K562 (cell line): ENCODE measurements around a stretch of chr9.

GRCh38 chr9:33624041-33625015 is 100.3 kb downstream of the ANKRD18B start:
- RAMPAGE, long total RNA: no peak
- RRBS: no CpG with 5 or more reads among the region's 26 CpGs
PRO-cap:
- standard: no peak
- CoPRO, capped RNA only, 2 experiments: no peak in any of the 2 experiments
- CoPRO, capped and uncapped RNA, 2 experiments: no peak in any of the 2 experiments
- CoPRO, uncapped RNA only, 2 experiments: no peak in any of the 2 experiments
CAGE:
- cytosol, long polyA plus RNA: no peak
- long polyA plus RNA: no peak
- nucleolus, long total RNA: no peak
- nucleus, long polyA plus RNA: no peak

DNA sequence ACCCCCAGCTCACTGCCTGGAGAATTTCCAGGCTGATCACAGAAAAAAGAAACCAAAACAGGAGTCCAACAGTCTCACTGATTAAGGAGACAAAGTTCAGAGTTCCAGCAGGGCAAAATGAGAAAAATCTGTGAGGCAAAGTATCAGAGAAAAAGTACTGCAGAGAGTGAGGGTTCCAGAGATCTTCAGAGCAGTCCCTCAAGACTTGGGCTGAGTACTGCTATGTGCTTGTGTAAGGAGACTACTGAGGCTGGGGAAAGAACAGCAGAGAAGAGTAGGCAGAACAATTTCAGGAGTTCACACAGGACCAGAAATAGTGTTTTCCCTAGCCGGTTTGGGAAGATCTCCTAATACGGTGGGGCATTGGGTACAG is 55.9 kb upstream of the PRSS3 start:
- RAMPAGE, long total RNA: no peak
- RRBS: no CpG with 5 or more reads among the region's 2 CpGs
PRO-cap:
- standard: no peak
- CoPRO, capped RNA only, 2 experiments: no peak in any of the 2 experiments
- CoPRO, capped and uncapped RNA, 2 experiments: no peak in any of the 2 experiments
- CoPRO, uncapped RNA only, 2 experiments: no peak in any of the 2 experiments
CAGE:
- cytosol, long polyA plus RNA: no peak
- long polyA plus RNA: no peak
- nucleolus, long total RNA: no peak
- nucleus, long polyA plus RNA: no peak

GRCh38 chr9:33814064-33814583 is 2.8 kb upstream of the UBE2R2 start:
- RAMPAGE, long total RNA: no peak
- RRBS: no CpG with 5 or more reads among the region's 5 CpGs
PRO-cap:
- standard: no peak
- CoPRO, capped RNA only, 2 experiments: no peak in any of the 2 experiments
- CoPRO, capped and uncapped RNA, 2 experiments: no peak in any of the 2 experiments
- CoPRO, uncapped RNA only, 2 experiments: no peak in any of the 2 experiments
CAGE:
- cytosol, long polyA plus RNA: no peak
- long polyA plus RNA: no peak
- nucleolus, long total RNA: no peak
- nucleus, long polyA plus RNA: no peak

DNA sequence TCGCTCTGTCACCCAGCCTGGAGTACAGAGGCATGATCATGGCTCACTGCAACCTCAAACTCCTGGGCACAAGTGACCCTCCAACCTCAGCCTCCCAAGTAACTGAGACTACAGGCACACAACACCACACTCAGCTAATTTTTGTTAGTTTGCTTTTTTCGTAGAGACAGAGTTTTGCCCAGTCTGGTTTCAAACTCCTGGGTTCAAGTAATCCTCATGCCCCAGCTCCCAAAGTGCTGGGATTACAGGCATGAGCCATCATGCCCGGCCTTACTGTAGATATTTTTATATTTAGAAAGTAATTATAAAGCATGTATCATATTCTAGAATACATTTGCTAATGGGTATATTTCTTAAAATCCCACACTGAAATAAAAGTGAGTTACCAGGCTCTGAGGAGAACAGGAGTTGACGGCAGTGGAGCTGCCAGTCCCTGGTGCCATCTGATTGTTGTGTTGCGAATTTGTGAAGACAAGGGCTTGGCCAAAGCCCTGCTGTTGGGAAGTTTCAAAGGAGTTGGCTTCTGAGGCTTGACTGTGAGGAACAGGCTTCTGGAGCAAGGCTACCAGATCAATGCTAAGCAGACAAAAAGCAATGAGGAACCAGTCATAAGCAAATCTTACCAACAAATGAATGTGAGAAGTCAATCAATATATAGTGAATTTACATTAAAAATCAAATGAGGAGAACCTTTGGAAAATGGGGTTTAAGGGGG is 95.6 kb downstream of the UBAP2 start:
- RAMPAGE, long total RNA: no peak
- RRBS: no CpG with 5 or more reads among the region's 5 CpGs
PRO-cap:
- standard: no peak
- CoPRO, capped RNA only, 2 experiments: no peak in any of the 2 experiments
- CoPRO, capped and uncapped RNA, 2 experiments: no peak in any of the 2 experiments
- CoPRO, uncapped RNA only, 2 experiments: peak in 1 of 2 experiments; most common minus-strand start position 289 of the sequence (in 1)
CAGE:
- cytosol, long polyA plus RNA: no peak
- long polyA plus RNA: no peak
- nucleolus, long total RNA: no peak
- nucleus, long polyA plus RNA: no peak

DNA sequence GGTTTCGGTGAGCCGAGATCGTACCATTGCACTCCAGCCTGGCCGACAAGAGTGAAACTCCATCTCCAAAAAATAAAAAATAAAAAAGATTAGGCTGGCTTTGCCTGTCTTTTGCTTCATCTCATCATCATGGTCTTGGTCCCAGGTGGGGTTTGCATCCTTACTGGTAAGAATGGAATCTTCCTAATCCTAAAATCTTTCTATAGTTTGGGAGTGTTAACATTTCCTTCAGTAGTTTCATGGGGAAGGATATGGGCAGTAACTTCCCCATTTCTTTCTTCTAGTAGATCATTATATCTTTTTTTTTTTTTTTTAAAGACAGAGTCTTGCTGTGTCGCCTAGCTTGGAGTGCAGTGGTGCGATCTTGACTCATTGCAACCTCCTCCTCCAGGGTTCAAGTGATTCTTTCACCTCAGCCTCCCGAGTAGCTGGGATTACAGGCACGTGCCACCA is 10.1 kb downstream of the UBAP1 start:
- RAMPAGE, long total RNA: no peak
- RRBS: no CpG with 5 or more reads among the region's 8 CpGs
PRO-cap:
- standard: no peak
- CoPRO, capped RNA only, 2 experiments: no peak in any of the 2 experiments
- CoPRO, capped and uncapped RNA, 2 experiments: no peak in any of the 2 experiments
- CoPRO, uncapped RNA only, 2 experiments: no peak in any of the 2 experiments
CAGE:
- cytosol, long polyA plus RNA: no peak
- long polyA plus RNA: no peak
- nucleolus, long total RNA: no peak
- nucleus, long polyA plus RNA: no peak

GRCh38 chr9:34193588-34194286 is 14.9 kb downstream of the UBAP1 start:
- RAMPAGE, long total RNA: no peak
- RRBS: no CpG with 5 or more reads among the region's 2 CpGs
PRO-cap:
- standard: no peak
- CoPRO, capped RNA only, 2 experiments: no peak in any of the 2 experiments
- CoPRO, capped and uncapped RNA, 2 experiments: no peak in any of the 2 experiments
- CoPRO, uncapped RNA only, 2 experiments: no peak in any of the 2 experiments
CAGE:
- cytosol, long polyA plus RNA: no peak
- long polyA plus RNA: no peak
- nucleolus, long total RNA: no peak
- nucleus, long polyA plus RNA: no peak

GRCh38 chr9:34224239-34224674 is 45.4 kb downstream of the UBAP1 start:
- RAMPAGE, long total RNA: no peak
- RRBS: no CpG with 5 or more reads among the region's 16 CpGs
PRO-cap:
- standard: no peak
- CoPRO, capped RNA only, 2 experiments: no peak in any of the 2 experiments
- CoPRO, capped and uncapped RNA, 2 experiments: no peak in any of the 2 experiments
- CoPRO, uncapped RNA only, 2 experiments: no peak in any of the 2 experiments
CAGE:
- cytosol, long polyA plus RNA: no peak
- long polyA plus RNA: no peak
- nucleolus, long total RNA: no peak
- nucleus, long polyA plus RNA: no peak

DNA sequence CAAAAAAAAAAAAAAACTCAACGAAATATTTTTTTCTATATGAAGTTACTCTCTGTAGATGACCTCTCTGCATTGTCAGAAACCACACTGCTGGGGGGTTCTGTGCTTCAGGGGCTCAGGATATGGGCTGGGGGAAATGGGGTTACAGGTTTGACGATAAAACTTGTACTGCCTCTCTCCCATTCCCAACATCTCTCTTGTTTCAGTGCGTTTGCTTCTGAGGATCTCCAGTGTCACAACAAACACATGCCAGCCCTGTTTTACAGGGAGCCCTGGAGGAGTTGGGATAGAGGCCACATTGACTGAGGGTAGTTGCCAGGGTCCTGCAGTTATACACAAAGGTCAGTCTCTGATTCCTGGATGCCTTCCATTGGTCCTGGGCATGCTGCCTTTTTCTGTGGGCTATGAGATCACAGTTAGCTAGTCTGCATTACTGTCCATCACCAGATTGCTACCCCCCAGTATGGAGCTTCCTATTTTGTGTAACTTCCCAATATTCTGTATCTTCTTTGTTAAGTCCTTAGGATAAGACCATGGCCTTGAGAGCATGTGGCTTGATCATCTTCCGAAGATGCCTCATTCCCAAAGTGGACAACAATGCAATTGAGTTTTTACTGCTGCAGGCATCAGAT is 9.3 kb downstream of the NUDT2 start:
- RAMPAGE, long total RNA: no peak
- RRBS: no CpG with 5 or more reads among the region's 4 CpGs
PRO-cap:
- standard: no peak
- CoPRO, capped RNA only, 2 experiments: no peak in any of the 2 experiments
- CoPRO, capped and uncapped RNA, 2 experiments: no peak in any of the 2 experiments
- CoPRO, uncapped RNA only, 2 experiments: no peak in any of the 2 experiments
CAGE:
- cytosol, long polyA plus RNA: no peak
- long polyA plus RNA: no peak
- nucleolus, long total RNA: no peak
- nucleus, long polyA plus RNA: no peak

- RAMPAGE, long total RNA: no peak
- RRBS: no CpG with 5 or more reads among the region's 14 CpGs
PRO-cap:
- standard: no peak
- CoPRO, capped RNA only, 2 experiments: no peak in any of the 2 experiments
- CoPRO, capped and uncapped RNA, 2 experiments: no peak in any of the 2 experiments
- CoPRO, uncapped RNA only, 2 experiments: no peak in any of the 2 experiments
CAGE:
- cytosol, long polyA plus RNA: no peak
- long polyA plus RNA: no peak
- nucleolus, long total RNA: no peak
- nucleus, long polyA plus RNA: no peak
These were observed 13.1 kb downstream of the MYORG start for GRCh38 chr9:34363415-34364234.

- RAMPAGE, long total RNA: no peak
- RRBS: no CpG with 5 or more reads among the region's 5 CpGs
PRO-cap:
- standard: no peak
- CoPRO, capped RNA only, 2 experiments: no peak in any of the 2 experiments
- CoPRO, capped and uncapped RNA, 2 experiments: no peak in any of the 2 experiments
- CoPRO, uncapped RNA only, 2 experiments: no peak in any of the 2 experiments
CAGE:
- cytosol, long polyA plus RNA: no peak
- long polyA plus RNA: no peak
- nucleolus, long total RNA: no peak
- nucleus, long polyA plus RNA: no peak
These were observed 6.8 kb downstream of the MYORG start for GRCh38 chr9:34369859-34370287.

- RAMPAGE, long total RNA: no peak
- RRBS: 62% methylated on average over 8 of the region's 26 CpGs
PRO-cap:
- standard: no peak
- CoPRO, capped RNA only, 2 experiments: no peak in any of the 2 experiments
- CoPRO, capped and uncapped RNA, 2 experiments: no peak in any of the 2 experiments
- CoPRO, uncapped RNA only, 2 experiments: no peak in any of the 2 experiments
CAGE:
- cytosol, long polyA plus RNA: no peak
- long polyA plus RNA: no peak
- nucleolus, long total RNA: no peak
- nucleus, long polyA plus RNA: no peak
These were observed 4.7 kb upstream of the MYORG start for GRCh38 chr9:34381267-34381969.

GRCh38 chr9:34451065-34451851 is 7.1 kb downstream of the FAM219A start:
- RAMPAGE, long total RNA: no peak
- RRBS: no CpG with 5 or more reads among the region's 5 CpGs
PRO-cap:
- standard: no peak
- CoPRO, capped RNA only, 2 experiments: no peak in any of the 2 experiments
- CoPRO, capped and uncapped RNA, 2 experiments: no peak in any of the 2 experiments
- CoPRO, uncapped RNA only, 2 experiments: no peak in any of the 2 experiments
CAGE:
- cytosol, long polyA plus RNA: no peak
- long polyA plus RNA: no peak
- nucleolus, long total RNA: no peak
- nucleus, long polyA plus RNA: no peak

DNA sequence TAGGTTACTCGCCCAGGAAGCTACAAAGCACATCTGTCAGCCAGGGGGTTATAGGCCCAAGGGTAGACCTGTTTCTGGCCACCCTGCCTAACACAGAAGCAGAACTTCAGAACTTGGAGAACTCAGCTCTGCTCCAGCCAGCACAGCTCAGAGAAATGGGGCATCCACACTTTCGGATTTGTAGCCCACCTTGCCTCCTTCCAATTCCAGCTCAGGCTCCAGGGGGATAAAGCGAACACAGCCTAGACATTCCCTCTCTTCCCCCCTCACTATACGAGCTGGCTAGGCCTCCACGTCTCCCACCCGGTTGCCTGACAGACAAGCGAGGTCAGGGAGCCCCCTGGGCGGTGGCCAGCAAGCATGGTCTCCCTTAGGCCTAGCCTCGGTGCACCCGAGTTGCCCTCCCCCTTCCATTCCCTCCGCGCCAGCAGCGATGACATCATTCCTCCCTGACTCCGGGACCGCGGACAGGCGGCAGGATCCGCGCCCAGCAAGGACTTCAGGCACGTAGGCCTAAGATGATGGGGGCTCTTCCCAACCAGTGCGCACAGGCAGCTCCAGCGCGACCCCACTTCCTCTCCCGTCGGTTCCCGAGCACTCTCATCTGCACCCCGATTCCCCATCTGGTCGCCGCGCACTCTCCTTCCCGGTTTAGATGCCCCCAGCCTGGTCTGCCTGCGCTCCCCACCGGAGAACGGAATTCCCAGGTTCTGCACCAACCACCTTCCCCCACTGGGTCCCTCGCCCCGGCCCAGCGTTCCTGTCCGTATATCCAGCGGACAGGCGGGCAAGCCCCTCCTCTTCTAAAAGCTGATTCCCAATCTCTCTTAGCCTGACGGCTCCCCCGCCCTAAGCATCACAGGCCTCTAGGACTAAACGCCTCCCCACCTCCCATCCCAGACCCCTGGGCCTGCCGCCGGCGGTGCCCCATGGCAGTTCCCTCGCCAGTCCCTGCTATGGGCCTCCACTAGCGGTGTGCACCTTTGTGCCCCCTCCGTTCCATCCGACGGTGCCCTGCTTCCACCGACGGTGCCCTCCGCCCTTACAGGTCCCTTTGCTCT is 1.1 kb downstream of the FAM219A start:
- RAMPAGE, long total RNA: no peak
- RRBS: 53% methylated on average over 4 of the region's 54 CpGs
PRO-cap:
- standard: no peak
- CoPRO, capped RNA only, 2 experiments: no peak in any of the 2 experiments
- CoPRO, capped and uncapped RNA, 2 experiments: no peak in any of the 2 experiments
- CoPRO, uncapped RNA only, 2 experiments: no peak in any of the 2 experiments
CAGE:
- cytosol, long polyA plus RNA: no peak
- long polyA plus RNA: no peak
- nucleolus, long total RNA: no peak
- nucleus, long polyA plus RNA: no peak

GRCh38 chr9:34576957-34577439 is 12.5 kb downstream of the CNTFR start:
- RAMPAGE, long total RNA: no peak
- RRBS: no CpG with 5 or more reads among the region's 9 CpGs
PRO-cap:
- standard: no peak
- CoPRO, capped RNA only, 2 experiments: no peak in any of the 2 experiments
- CoPRO, capped and uncapped RNA, 2 experiments: no peak in any of the 2 experiments
- CoPRO, uncapped RNA only, 2 experiments: no peak in any of the 2 experiments
CAGE:
- cytosol, long polyA plus RNA: no peak
- long polyA plus RNA: no peak
- nucleolus, long total RNA: no peak
- nucleus, long polyA plus RNA: no peak

- RAMPAGE, long total RNA: no peak
- RRBS: no CpG with 5 or more reads among the region's 30 CpGs
PRO-cap:
- standard: no peak
- CoPRO, capped RNA only, 2 experiments: no peak in any of the 2 experiments
- CoPRO, capped and uncapped RNA, 2 experiments: no peak in any of the 2 experiments
- CoPRO, uncapped RNA only, 2 experiments: no peak in any of the 2 experiments
CAGE:
- cytosol, long polyA plus RNA: no peak
- long polyA plus RNA: no peak
- nucleolus, long total RNA: no peak
- nucleus, long polyA plus RNA: no peak
These were observed 857 bp downstream of the CNTFR start for GRCh38 chr9:34588628-34589105.

DNA sequence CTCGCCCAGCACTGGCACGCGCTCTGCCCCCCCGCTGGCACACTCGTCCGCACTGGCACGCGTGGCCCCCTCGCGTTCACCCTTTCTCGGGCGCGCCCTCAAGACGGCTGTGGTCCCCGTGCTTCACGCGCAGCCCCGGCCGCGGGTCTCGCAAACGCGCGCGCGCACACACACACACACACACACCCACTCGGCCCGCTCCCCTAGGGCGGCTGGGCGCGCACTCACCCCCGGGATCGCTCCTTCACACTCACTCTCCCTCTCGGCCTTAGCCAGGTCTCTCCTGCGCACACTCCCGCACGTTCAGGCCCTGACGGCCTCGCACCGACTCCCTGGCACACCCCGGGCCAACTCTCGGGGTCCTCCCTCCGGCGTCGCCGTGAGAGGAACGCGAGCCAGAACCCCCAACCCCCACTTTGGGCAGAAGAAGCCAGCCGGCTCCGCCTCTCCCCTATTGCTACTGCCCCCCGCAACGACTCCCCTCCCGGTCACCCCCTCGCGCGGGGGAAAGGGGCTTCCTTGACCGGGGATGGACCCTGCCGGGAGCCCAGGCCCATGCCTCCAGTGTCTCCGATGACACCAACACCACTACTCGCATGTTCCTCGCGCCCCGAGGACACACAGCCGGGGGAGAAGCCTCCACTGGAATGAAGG is 605 bp upstream of the CNTFR start:
- RAMPAGE, long total RNA: no peak
- RRBS: 24% methylated on average over 18 of the region's 64 CpGs
PRO-cap:
- standard: no peak
- CoPRO, capped RNA only, 2 experiments: no peak in any of the 2 experiments
- CoPRO, capped and uncapped RNA, 2 experiments: no peak in any of the 2 experiments
- CoPRO, uncapped RNA only, 2 experiments: no peak in any of the 2 experiments
CAGE:
- cytosol, long polyA plus RNA: no peak
- long polyA plus RNA: no peak
- nucleolus, long total RNA: no peak
- nucleus, long polyA plus RNA: no peak

DNA sequence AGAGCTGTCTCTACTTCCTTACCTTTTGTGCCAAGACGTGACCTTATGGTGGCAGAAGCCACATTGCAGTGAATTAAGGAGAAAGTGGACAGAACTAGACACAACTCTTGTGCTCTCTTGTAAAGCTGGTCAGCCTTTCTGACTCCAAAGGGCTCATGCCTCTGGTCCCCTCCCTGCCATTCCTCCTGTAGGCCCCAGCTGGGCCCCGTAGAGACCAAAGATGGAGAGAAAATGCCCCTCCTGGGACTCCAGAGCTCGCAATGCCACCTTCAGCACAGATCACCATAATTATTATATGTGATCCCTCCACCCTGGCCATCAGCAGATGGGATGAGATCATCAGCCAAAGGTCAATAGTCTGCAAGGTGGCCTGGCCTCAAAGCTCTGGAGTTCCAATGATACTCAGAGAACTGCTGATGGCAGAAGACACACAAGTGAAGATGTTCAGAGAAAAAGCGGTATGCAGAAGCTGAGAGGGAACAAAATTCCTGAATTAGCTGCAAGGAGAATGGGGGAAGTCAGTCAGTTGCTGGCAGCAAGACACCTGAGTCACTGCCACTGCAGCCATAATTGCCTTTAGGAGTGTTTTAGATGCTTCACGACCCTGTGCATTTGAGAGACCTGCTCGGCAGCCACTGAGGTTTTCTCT is 5.0 kb downstream of the RPP25L start:
- RAMPAGE, long total RNA: no peak
- RRBS: no CpG with 5 or more reads among the region's 6 CpGs
PRO-cap:
- standard: no peak
- CoPRO, capped RNA only, 2 experiments: no peak in any of the 2 experiments
- CoPRO, capped and uncapped RNA, 2 experiments: no peak in any of the 2 experiments
- CoPRO, uncapped RNA only, 2 experiments: no peak in any of the 2 experiments
CAGE:
- cytosol, long polyA plus RNA: no peak
- long polyA plus RNA: no peak
- nucleolus, long total RNA: no peak
- nucleus, long polyA plus RNA: no peak

- RAMPAGE, long total RNA: no peak
- RRBS: 3% methylated on average over 21 of the region's 50 CpGs
PRO-cap:
- standard: unidirectional peak, plus-strand start at chr9:34701503
- CoPRO, capped RNA only, 2 experiments: no peak in any of the 2 experiments
- CoPRO, capped and uncapped RNA, 2 experiments: no peak in any of the 2 experiments
- CoPRO, uncapped RNA only, 2 experiments: no peak in any of the 2 experiments
CAGE:
- cytosol, long polyA plus RNA: no peak
- long polyA plus RNA: no peak
- nucleolus, long total RNA: no peak
- nucleus, long polyA plus RNA: no peak
These were observed 8.7 kb downstream of the CCL21 start for GRCh38 chr9:34701108-34701769.